ENCODE measurements around a stretch of chr21.

DNA sequence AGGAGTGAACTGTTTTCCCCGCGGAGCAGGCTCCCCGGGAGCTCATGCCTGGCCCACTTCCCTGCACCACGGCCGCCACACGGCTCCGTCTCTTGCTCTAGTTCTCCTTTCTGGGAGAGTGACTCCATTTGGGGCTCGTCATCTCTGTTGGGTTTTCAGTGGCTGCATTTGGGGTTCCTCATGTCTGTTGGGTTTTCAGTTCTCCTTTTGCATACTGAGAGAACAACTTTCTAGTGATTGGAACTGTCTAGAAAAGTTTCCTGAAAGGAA is 77.8 kb downstream of the POFUT2 start:
- PRO-cap, 8 experiments = peak in 6 of 8 experiments; most common minus-strand start position 94 of the sequence (in 5)

- PRO-cap, 8 experiments = peak in 1 of 8 experiments; most common minus-strand start chr21:45292570 (in 1)
Measured at GRCh38 chr21:45292293-45293323, 4.9 kb upstream of the POFUT2 start.

DNA sequence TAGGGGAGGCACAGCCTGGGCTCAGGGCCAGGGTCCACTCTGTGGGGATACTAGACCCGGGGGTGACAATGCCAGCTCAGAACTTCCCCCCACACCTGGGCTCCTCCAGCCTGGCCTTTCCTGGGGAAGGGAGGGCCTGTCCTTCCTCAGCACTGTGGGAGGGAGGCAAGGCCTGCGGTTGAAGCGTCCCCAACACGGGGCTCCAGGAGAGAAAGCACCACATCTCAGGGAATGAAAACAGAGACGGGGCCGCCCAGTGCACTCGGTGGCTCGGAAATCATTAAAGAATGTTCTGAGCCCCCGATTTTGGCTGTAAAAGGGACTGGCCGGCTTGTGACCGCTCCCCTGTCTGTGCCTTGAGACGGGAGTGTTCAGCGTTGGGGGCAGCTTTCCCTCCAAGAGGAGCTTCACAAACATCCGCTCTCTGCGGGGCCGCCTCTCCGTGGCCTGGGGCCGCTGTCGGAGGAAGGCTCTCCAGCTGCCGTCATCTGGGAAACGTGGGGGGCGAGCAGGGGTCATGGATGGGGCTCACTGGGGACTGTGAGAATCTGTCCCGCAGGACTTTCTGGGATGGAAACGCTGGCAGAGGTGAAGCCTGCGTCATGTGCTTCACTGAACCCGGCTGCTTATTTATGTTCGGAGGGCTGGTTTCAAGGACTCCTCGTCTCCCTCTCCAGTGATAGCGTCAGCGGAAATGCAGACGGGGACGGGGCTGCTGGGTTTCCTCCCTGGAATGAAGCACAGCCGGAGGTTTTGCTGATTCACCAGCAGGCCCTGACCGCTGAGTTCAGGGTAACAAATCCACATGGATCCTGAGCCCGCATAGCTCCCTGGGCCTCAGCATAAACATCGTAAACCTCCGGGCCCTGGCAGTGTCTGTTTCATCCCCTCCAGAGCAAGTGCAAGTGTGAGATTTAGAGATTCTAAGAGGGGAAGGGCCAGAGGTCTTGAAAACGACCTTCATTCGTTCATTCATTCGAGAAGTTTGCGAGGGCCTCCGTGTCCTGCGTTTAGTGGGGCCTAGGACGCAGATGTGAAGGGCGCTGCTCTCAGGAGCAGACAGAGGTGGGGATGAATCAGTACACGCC is 6.8 kb upstream of the POFUT2 start:
- PRO-cap, 8 experiments = no peak in any of the 8 experiments

GRCh38 chr21:45347673-45348327 is 57.2 kb upstream of the COL18A1 start:
- PRO-cap, 8 experiments = no peak in any of the 8 experiments

DNA sequence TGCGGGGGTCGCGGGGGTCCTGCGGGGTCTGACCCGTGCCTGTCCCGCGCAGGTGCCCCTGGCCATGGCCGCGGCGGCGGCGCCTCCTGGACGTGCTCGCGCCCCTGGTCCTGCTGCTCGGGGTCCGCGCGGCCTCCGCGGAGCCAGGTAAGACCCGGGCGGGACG is 245 bp downstream of the COL18A1 start:
- PRO-cap, 8 experiments = no peak in any of the 8 experiments

- PRO-cap, 8 experiments = no peak in any of the 8 experiments
Measured at GRCh38 chr21:45411318-45412048, 6.5 kb downstream of the COL18A1 start.

DNA sequence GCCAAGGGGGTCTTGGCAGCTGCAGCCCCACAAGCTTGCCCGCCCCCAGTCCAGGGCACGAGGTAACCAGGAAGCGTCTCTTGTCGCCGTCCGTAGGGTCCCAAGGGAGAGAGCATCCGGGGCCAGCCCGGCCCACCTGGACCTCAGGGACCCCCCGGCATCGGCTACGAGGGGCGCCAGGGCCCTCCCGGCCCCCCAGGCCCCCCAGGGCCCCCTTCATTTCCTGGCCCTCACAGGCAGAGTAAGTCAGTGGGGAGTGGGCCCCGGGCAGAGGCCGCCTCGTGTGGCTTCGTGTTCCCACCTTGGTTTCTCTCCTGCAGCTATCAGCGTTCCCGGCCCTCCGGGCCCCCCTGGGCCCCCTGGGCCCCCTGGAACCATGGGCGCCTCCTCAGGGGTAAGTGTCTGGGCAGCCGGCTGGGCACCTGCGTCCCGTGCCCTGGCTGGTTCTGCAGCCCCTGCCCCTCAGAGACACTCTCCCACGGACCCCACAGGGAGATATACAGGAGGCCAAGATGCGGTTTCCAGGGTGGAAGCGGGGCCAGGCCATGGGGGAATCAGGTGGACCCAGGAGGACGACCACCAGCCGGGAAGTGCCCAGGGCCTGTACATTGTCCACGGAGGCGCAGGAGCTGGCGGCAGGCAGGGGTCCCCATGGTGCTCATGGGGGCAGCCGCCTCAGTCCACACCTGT is 37.1 kb downstream of the SLC19A1 start:
- PRO-cap, 8 experiments = no peak in any of the 8 experiments

DNA sequence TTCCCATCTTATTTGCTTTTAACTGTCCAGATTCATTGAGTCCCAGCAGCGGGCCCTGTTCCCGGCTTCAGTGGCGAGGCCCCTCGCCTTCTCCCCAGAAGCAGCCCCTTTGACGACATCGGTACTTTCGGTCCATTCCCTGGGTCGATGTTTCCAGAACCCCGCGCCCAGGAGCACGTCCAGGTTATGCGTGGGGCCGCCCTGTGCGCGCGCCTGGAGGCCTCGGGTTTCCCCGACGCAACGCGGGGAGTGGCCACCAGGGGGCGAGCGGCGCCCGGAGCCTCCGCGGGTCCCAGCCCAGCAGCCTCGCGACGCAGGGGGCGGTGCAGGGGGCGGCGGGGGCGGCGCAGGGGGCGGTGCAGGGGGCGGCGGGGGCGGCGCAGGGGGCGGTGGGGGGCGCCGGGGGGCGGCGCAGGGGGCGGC is 12.6 kb upstream of the SLC19A1 start:
- PRO-cap, 8 experiments = peak in 5 of 8 experiments; most common plus-strand start position 182 of the sequence (in 1); most common minus-strand start position 188 of the sequence (in 4)

DNA sequence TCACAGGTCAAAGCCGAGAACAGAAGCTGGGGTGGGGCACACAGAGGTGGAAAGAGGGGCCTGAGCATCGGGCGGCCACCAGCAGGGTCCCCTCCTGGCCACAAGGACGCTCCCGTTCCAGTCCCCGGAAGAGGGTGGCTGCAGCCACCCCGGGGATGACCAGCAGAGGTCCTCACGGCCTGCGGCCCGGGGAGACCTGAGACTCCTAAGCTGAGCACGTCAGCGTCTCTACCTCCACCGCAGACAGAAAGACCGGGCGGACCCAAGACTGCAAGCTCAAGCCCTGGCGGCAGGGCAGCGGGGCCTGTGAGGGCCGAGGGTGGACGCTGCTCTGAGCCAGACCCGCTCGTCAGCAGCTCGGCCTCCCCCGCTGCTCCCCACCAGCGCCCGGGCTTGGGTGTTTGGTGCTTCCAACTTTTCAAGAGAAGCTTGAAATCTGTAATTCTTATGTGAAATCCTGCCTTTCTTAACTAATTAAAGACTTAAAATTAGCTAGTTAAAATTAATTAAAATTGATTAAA is 13.9 kb upstream of the SLC19A1 start:
- PRO-cap, 8 experiments = peak in 1 of 8 experiments; most common plus-strand start position 246 of the sequence (in 1); most common minus-strand start position 102 of the sequence (in 1)

GRCh38 chr21:45571026-45571914 is 29.0 kb upstream of the SLC19A1 start:
- PRO-cap, 8 experiments = no peak in any of the 8 experiments

- PRO-cap, 8 experiments = no peak in any of the 8 experiments
Measured at GRCh38 chr21:45631897-45632441, 11.6 kb upstream of the PCBP3 start.

DNA sequence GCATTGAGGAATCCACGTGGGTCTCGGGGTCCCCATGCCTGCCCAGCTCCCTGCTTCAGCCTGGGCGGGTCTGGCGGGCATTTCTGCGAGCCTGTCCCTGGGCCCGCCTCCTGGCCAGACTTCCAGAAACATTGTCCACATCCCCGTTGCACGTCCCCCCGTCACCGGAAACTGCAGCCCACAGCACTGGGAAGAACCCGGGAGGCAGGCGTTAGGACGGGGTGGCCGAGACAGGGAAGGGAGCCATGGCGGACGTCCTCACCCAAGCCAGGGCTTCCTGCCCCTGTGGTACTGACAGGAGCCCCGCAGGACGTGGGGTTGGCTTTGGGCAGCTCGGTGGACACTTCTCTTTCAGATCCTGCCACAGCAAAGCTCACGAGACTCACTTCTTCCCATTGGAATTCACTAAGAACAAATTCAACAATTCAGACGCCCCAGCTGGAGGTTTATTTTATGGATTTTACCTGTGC is 113.0 kb upstream of the COL6A1 start:
- PRO-cap, 8 experiments = no peak in any of the 8 experiments

DNA sequence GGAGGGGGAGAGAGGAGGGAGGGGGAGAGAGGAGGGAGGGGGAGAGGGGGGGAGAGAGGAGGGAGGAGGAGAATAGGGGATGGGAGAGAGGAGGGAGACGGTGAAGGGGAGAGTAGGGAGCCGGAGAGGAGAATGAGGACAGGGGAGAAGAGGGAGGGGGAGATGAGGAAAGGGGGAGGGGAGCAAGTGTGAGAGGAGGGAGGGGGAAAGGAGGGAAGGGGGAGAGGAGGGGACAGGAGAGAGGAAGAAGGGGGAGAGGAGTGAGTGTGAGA is 3.8 kb upstream of the COL6A1 start:
- PRO-cap, 8 experiments = no peak in any of the 8 experiments

DNA sequence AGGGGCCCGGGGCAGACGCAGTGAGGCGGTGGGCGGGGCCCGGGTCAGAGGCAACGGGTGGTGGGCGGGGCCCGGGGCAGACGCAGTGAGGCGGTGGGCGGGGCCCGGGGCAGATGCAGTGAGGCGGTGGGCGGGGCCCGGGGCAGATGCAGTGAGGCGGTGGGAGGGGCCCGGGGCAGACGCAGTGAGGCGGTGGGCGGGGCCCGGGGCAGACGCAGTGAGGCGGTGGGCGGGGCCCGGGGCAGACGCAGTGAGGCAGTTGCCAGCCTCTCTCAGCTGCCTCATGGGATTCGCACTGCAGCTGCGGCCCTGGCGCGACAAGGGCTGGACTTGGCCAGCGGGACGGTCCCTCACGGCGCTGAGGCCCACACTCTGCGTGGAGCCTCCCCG is 24.6 kb downstream of the COL6A1 start:
- PRO-cap, 8 experiments = no peak in any of the 8 experiments

DNA sequence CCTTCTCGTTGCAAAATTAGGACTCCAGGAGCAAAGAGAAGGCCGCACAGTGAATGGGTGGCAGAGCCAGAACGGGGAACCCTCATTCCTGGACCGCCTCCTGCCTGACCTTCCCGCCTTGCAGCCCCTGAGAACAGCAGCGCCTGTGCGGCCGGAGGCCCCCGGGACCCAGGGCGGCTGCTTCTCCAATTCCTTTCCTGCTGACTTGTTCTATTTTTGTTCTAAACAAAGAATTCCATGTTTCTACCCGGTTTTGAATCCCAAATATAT is 32.0 kb upstream of the COL6A2 start:
- PRO-cap, 8 experiments = no peak in any of the 8 experiments

- PRO-cap, 8 experiments = no peak in any of the 8 experiments
Measured at GRCh38 chr21:46066232-46066588, 31.7 kb upstream of the COL6A2 start.

- PRO-cap, 8 experiments = no peak in any of the 8 experiments
Measured at GRCh38 chr21:46110326-46111182, 12.6 kb downstream of the COL6A2 start.

- PRO-cap, 8 experiments = no peak in any of the 8 experiments
Measured at GRCh38 chr21:46130197-46131219, 24.9 kb downstream of the FTCD start.

- PRO-cap, 8 experiments = no peak in any of the 8 experiments
Measured at GRCh38 chr21:46150428-46150999, 4.9 kb downstream of the FTCD start.

DNA sequence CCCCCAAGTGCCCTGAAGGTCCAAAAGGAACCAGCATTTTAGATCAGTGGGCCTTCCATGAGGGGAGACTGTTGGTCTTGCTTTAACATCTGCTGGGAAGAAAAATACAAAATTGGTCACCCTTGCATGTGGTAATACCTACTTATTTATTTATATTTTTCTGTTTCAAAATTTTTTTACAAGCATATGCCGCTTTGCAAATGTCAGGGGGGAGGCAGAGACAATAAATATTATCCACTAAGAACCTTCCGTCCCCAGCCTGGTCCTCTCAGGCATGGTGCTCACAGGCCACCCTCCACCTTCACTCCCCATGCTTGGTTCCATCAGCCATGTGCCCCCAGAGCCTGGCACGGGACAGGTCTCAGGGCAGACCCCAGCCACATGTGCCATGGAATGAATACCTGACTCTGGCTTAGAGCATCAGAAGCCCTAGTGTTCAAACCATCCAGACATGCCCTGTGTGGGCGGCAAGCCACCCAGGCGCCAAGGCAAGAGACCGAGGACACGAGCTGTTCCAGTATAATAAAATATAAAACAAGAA is 5.5 kb downstream of the LSS start:
- PRO-cap, 8 experiments = no peak in any of the 8 experiments